ENCODE measurements around the genes SYMPK, HIF3A, PNMA8A, PNMA8B and CALM3.

GRCh38 chr19:45781444-45782151, 692 bp downstream of the DMPK start:
- PRO-cap: no peak

DNA sequence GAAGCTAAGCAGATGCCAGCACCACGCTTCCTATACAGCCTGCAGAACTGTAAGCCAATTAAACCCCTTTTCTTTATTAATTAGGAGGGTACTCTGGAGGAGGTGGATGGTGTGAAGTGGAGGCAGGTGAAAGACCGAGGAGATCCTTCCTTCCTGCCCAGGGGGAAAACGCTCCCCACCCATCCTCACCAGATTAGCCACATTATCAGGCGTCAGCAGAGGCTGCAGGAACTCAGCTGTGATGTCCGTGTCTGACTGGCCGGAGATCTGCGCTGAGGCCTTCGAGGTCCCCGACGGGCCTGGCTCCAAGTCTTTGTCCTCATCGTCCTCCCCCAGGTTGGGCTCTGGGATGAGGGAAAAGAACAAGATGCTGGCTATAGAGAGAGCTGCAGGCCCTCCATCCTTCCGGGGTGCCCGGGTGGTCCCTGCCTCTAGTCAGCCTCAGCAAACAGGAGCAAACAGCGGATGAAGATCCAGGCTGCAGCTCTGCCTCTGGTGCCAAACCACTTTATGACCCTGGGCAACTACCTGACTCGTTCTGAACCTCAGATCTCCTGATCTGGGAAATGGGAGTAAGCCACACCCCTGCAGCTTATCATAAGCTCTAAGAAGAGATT, 23.3 kb upstream of the RSPH6A start:
- PRO-cap: no peak

DNA sequence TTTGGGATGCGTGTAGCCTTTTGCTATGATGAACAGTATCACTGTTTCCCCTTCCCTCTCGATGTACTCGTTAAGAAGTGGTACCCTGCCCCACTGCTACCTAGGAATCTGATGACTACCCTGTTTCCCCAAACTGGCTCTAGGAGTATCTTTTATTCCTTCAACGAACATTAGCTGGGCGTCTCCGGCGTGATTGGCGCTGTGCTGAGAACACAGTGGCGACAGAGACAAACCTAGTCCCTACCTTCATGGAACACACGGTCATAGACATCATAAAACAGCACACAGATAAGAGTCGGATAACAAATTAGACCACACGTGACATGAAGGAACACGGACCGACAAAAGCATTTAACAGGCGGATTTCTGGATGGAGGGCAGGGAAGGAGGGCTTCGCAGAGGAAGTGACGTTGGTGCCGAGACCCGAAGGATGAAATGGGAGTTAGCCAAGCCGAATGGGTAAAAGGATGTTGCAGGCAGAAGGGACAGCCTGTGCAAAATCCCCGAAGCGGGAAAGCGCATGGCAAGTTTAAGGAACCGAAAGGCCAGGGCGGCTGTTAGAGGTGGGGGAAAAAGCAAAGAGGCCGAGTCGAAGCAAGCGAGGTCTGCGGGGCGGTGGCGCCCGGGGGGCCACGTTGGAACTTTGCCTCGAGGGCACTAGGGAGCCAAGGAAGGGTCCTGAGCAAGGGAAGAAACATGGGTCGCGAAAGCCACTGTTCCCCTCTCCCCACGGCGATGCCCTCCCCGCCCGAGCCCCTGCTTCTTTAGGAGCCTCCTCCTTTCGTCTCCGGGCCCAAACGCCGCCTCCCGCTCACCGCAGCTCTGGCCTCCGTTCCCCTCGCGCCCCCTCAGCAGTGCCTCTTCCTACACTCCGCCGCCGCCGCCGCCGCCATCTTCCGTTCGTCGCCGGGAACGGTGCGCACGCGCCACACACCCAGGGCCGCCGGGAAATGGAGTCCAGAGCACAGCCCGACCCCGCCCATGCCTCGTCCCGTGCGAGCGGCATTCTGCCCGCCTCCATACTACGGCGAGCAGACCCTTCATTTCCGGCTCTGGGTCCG, at the start of gene SYMPK:
TSS of gene SYMPK (minus strand) at position 905 of the 1,061 bp plus-strand sequence.
- PRO-cap: bidirectional peak, plus-strand start at position 560 of the sequence, minus-strand start at position 295 of the sequence; bidirectional peak, plus-strand start outside the sequence, minus-strand start at position 905 of the sequence

- PRO-cap: no peak
Measured at GRCh38 chr19:45881332-45881742, 4.6 kb downstream of the IRF2BP1 start.

DNA sequence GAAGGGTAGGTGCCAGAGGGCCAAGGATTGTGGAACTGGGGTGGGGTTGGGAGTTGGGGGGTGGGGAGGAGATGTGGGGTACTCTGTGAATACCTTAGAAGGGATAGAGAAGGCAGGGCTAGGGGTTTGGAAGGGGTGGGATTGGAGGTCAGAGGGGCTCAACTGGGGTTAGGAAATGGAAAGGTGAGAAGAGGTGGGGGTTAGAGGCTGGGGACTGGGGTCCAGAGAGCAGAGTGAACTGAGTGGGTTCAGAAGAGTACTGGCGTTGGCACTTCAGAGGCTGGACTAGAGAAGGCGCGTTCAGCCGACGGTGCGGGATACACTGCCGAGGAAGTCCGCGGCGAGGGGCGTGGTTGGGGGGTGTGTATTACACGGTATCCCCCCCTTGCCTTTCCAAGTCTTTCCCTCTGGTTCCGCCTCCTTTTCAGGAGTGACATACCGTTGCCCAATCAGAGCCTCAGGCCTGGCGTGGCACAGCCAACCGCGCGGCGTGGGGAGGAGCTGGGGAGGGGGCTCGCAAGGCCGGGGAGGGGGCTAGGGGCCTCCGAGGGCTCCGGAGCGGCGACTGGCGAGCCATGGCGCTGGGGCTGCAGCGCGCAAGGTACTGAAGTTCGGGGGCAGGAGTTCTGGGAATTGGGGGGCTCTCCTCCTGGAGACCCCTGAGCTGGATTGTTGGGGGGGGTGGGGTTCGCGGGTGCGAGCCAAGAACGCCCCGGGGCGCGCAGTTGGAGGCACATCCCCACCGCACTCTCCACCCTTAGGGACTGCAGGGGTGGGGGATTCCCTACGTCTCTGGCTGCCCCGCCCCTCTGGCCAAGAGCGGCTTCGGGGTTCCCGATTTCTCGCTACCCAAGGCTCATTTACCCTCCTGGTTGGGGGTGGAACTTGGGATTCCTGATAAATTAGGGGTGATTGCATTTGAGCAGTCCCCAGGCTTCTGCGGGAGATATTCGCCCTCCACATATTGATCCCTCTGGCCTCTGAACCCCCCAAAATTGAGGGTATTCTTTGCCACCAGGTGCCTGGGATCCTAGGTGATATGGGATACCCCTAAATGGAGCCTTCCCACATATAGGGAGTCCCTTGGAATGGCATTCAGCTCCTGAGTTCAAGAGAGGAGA, at the start of gene HIF3A:
TSS of gene HIF3A (plus strand) at position 541 of the 1,121 bp plus-strand sequence.
- PRO-cap: no peak

DNA sequence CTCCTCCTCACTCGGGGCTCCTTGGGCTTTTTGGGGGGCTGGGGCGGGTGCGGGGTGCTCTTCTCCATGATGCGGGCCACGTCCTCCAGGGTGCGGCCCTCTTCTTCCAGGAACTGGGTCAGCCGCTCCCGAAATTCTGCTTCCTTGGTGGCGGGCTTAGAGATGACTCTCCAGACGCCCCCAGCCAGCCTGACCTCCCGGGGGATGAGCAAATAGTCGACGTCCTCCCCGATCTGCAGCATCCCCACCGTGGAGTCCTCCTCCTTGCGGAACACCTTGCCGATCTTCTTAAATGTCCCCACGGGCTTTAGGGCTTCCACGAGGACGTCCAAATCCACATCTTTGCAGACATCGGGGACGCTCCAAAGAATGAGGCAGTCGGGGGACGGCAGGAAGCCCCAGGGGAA, 792 bp downstream of the CCDC8 start:
- PRO-cap: no peak

DNA sequence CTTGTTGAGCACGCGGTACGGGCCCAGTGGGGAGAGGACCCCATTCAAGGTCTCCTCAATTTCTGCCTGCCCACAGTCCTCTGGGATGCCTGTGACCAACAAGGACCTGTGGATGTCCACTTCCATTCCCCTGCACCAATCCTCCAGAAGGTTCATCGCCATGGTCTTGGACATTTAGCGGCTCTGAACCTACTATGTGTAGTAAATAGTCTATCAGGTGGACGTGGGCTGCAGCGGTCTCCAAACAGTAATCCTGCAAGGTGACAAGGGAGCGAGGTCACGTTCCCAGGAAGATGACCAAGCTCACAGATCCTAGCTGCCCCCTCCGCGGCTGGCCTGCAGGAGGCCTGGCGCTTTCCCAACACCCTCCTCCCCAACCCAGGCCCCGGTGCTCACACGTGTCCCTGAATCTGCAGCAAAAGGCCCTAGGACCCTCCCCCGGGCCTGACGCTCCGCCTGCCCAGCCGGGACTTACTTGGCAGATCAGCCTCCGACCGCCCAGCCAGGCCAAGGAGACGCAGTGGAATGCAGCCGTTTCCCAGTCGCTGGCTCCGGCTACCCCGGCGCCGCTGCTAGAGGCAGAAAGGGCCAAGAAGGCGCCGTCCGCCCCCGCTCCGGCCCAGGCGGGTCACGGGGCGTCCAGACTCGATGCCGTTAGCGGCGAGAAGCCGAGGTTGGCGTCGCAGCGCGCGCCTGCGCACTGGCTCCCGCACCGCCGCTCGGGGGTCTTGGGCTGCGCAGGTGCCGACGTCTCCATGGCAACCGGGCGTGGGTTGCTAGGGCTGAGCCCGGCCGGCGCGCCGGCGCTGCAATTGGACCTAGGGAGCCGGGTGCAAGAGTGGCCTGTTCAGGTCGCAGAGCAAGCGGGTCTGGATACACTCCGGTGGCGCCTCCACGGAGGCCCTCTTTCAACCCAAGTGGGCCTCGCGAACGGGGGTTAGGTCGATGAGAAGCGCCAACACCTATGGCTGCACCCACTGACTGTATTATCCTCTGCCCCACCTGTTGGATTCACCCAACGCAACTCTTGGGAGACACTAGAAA, at the start of gene PNMA8A:
TSS of gene PNMA8A (minus strand) at position 702 of the 1,044 bp plus-strand sequence.
- PRO-cap: no peak

GRCh38 chr19:46495636-46496268, at the start of gene PNMA8B:
Gene PNMA8B (minus strand): TSS chr19:46495867.
- PRO-cap: no peak

DNA sequence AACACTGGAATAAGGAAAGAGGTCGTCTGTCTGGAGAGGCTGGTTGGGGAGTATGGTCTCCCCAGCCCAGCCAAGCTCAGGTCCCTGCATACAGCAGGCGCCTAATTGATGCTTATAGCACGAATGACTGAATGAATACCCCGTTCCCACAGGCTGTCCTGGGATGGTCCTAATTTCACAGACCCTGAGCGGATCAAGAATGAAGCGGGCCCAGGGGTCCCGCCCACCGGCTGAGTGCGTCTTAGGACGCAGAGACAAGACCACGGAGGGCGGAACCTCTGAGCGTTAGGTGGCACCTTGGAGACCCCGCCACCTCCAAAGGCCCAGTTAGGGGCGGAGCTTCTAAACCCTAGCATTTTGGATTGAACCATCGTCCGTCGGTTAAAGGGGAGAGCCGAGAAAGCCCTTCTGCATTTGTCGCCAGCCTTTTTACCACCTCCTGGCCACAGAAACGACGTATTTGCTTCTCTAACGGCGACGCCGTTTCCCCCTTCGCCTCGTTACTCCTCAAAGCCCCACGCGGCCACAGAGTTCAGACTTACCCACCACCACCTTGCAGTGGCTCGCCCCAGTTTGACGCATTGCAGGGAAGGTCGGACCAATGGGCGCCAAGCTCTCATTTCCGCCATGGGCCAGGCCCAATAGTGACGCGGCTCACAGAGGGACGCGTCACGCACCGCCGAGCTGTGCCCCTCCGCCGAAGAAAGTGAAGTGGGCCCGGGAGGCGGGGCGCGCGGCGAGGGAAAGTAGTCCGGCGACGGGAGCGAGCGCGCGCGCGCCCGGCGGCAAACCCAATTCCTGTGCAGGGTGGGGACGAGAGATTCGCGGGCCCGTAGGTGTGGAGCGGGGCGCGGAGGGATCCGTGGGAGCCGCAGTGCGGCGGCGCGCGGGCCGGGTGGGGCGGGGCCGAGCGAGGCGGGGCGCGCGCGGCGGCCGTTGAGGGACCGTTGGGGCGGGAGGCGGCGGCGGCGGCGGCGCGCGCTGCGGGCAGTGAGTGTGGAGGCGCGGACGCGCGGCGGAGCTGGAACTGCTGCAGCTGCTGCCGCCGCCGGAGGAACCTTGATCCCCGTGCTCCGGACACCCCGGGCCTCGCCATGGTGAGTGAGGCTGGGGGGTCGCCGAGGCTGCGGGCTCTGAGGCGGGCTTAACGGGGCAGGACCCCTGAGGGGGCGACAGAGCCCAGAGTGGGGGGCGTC, at the start of gene CALM3:
TSS of gene CALM3 (plus strand) at position 990 of the 1,196 bp plus-strand sequence.
- PRO-cap: unidirectional peak, minus-strand start at position 317 of the sequence; unidirectional peak, minus-strand start at position 509 of the sequence; unidirectional peak, plus-strand start at position 947 of the sequence

DNA sequence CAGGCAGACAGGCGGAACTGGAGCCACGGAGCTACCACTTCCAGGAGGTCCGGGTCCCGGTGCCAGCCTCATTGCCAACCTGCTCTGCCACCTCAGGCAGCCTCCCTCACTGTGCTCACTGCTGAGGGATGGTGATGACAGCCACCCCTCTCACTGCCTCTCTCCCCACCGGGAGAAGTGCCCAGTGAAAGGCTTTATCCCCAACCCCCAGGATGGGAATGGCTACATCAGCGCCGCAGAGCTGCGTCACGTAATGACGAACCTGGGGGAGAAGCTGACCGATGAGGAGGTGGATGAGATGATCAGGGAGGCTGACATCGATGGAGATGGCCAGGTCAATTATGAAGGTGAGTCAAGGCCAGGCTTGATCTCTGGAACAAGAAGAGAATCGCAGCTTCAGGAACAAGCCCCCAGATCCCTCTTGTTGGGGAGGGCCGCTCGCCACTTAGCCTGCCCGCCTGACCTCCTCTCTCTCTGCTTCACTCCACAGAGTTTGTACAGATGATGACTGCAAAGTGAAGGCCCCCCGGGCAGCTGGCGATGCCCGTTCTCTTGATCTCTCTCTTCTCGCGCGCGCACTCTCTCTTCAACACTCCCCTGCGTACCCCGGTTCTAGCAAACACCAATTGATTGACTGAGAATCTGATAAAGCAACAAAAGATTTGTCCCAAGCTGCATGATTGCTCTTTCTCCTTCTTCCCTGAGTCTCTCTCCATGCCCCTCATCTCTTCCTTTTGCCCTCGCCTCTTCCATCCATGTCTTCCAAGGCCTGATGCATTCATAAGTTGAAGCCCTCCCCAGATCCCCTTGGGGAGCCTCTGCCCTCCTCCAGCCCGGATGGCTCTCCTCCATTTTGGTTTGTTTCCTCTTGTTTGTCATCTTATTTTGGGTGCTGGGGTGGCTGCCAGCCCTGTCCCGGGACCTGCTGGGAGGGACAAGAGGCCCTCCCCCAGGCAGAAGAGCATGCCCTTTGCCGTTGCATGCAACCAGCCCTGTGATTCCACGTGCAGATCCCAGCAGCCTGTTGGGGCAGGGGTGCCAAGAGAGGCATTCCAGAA, 7.8 kb downstream of the CALM3 start:
- PRO-cap: no peak

GRCh38 chr19:46612002-46612592, 11.0 kb downstream of the CALM3 start:
- PRO-cap: no peak

DNA sequence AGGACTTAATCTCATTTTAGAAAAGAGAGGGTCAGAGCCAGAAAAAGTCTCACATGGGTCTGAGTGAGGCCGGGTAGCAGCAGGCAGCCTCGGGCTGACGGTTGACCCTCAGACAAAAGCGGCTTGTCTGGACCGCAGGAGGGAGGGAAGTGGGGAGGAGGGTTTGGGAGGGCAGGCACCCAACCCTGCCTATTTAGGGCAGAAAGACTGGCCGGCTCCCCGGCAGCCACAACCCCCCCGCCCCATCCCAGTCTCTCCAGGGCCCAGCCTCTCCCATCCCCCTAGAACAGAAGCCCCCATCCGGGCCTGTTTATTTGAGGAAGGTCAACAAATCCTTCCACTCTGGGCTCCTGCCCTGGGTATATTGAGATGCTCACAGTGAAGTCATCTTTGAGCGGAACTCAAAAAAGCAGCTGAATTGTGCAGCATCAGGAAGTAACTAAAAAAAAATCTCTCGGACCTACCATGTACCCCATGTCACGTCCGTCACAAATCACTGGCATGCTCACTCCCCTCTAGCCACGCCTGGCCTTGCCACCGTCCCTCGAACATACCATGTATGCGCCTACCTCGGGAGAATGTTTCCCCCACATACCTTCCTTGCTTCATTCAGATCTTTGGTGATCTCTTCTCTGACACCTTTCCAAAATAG, 6.3 kb downstream of the DACT3 start:
- PRO-cap: no peak

DNA sequence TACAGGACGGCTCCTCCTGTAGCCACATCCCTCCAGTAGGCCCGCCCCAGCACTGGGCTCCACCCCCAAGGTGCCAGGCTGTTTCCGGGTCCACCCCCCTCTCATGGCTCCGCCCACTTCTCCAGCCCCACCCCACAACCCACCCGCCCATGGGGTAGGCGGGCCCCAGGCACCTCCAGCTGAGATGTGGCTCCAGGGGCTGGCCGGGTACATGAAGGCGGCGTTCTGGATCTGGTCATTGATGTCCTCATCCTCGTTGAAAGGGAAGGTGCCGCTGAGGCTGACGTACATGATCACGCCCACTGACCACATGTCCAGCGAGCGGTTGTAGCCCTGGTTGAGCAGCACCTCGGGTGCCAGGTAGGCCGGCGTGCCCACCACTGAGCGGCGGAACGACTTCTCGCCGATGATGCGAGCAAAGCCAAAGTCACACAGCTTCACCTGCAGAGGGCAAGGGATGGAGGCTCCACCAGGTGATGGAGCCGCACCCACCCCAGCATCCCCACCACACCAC, 17.3 kb upstream of the DACT3 start:
- PRO-cap: no peak

DNA sequence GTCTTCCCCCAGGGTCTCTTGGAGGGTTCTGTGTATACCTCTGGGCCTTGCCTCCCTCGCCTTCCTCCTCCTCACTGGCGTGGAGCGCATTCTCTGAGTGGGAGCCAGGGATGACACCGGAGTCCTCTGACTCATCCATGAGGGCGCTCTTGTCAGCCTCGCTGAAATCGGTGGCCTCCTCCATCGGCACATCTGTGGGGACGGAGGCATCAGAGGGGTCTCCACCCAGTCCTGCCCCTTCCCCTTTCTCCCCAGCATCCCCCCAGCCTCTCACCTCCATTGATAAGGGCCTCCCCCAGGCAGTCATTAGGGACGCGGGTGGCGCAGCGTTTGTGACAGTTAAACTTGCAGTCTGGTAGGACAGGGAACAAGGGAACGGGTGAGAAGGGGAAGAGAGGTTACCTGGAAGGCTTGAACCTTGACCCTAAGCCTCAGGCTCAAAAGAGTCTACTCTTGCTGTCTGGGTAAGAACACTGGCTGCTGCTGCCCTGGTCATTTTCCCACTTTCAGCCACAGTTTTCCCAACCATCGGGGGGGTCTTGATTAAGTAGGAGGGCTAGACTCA, 16.1 kb downstream of the PRKD2 start:
- PRO-cap: no peak

DNA sequence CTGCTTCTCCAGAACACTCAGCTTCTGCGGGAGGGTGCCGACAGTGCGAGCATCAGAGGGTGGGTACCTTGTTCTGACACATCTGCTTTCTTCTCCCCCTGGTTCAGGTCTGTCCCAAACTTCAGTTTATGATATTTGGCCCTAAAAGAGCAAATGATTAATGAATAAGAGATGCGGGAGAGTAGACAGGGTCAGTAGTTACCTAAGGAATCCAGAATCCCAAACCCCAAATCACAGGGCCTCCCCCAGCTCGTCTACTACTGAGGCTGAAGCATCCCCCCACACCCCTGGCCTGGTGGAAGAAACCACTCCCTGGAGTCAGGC, 7.8 kb upstream of the FKRP start:
- PRO-cap: no peak

- PRO-cap: no peak
Measured at GRCh38 chr19:46738712-46739062, 7.2 kb upstream of the FKRP start.

DNA sequence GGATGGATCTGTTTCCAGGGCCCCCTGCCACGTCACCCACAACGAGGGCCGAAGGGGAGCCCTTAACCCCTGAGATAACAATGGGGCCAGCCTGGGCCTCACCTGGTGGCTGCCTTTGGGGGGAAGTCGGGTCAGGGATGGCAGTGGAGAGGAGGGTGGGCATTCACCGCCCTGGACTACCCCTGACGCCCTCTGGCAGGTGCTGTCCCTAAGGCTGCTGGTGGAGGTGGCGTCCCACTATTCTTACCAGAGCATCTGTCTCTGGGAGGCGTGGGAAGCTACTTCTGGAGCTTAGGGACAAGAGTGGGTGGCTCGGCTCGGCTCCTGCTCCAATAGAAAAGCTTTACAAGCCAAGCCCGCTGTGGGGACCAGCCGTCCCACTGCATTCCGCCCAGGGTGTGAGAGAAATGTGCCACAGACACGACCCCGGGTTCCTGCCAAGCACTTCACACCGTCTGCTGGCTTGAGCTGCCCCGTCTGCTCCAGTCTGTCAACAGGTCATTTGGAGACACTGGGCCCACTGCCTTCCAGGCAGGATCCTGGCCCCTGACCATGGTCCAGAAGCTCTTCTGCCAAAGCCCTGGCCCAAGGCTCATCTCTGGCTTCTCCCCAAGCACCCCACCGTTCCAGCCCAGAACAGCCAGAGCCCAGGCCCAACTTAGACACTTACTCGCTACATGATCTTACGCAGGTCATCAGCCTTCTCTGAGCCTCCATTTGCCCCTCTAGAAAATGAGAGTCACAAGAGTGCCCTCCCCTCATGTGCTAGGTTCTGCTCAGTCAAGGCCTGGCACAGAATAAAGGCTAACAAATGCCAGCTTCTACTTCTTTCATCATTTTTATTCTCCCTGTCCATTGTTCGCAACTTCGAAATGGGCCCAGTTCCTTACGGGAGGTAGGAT, 6.5 kb upstream of the FKRP start:
- PRO-cap: no peak

DNA sequence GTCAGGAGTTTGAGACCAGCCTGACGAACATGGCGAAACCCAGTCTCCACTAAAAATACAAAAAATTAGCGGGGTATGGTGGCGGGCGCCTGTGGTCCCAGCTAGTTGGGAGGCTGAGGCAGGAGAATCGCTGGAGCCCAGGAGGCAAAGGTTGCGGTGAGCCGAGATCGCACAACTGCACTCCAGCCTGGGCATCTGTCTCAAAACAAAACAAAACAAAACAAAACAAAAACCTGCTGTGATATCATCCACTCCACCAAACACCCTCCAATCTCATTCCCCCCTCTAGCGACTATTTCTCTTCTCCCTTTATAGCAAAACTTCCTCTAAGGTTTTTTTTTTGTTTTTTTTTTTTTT, 25.4 kb downstream of the AP2S1 start:
- PRO-cap: no peak

DNA sequence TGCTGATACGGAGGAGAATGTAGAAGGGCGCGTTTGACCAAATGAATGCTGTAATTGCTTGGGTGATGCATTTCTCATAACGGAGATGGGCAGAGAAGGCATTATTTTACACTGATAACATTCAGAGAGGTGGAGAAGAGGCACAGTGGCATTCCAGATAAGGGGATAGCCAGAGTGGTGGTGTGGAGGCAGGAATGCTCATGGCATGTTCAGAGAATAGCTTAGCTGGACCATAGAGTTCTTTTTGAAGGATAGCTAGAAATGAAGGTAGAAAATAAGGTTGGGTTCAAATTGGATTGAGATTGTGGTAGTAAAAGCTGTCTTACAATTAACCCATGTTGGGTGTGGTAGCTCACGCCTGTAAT, 38.3 kb downstream of the ARHGAP35 start:
- PRO-cap: no peak

- PRO-cap: no peak
Measured at GRCh38 chr19:46924760-46925899, 64.3 kb downstream of the ARHGAP35 start.